B cell (primary cell): ENCODE measurements around a stretch of chr2.

DNA sequence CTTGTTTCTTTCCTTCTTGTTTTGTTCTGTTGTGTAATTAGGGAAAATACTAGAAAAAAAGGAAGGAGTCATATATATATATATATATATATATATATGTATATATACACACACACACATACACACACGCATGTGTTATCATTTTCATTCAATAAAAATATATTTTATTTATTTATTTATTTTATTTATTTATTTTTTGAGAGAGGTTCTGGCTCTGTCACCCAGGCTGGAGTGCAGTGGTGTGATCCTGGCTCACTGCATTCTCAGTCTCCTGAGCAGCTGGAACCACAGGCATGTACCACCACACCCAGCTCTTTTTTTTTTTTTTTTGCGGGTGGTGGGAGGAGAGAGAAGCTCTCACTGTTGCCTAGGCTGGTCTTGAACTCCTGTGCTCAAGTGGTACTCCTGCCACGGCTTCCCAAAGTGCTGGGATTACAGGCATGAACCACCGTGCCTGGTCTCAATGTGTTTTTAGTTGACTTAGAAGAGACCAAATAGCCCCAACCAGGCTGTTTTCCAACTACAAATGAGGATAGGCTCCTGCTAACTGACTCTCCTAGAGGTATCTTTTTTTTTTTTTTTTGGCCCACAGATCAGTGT, 80.6 kb downstream of the PDCL3 start:
- PRO-cap, result no peak
- CAGE, long polyA plus RNA, result no peak

GRCh38 chr2:100674580-100674976, 111.8 kb downstream of the PDCL3 start:
- PRO-cap, result no peak
- CAGE, long polyA plus RNA, result no peak

DNA sequence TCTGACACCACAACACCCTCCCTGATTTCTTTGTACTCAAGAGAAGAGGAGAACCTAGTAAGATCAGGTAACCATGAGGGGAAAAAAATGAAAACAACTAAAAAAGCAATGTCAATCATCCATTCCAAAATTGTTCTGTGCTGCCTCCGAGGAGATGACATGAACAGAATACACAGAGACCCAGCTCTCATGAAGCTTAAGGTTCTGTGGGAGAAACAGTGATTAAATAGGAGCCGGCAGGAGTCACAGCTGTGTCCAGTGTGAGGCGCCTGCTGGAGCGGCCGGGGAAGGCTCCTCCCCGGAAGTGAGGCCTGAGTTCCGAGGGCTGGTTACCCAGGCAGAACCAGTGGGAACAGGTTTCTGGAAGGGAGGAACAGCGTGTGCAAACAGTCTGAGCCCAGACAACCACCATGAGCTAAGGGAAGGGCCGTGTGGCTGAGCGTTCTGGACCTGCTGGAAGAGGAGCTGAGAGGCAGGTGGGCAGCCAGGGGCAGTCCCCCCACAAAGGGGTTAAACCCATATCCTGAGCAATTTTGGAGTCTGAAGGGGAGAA, 26.0 kb upstream of the NPAS2 start:
- PRO-cap, result no peak
- CAGE, long polyA plus RNA, result no peak

- PRO-cap, result no peak
- CAGE, long polyA plus RNA, result no peak
Measured at GRCh38 chr2:100818440-100818921, 1.5 kb upstream of the NPAS2 start.

GRCh38 chr2:100887900-100888685, 68.2 kb downstream of the NPAS2 start:
- PRO-cap, result no peak
- CAGE, long polyA plus RNA, result no peak

- PRO-cap, result no peak
- CAGE, long polyA plus RNA, result no peak
Measured at GRCh38 chr2:100893791-100894239, 73.9 kb downstream of the NPAS2 start.

DNA sequence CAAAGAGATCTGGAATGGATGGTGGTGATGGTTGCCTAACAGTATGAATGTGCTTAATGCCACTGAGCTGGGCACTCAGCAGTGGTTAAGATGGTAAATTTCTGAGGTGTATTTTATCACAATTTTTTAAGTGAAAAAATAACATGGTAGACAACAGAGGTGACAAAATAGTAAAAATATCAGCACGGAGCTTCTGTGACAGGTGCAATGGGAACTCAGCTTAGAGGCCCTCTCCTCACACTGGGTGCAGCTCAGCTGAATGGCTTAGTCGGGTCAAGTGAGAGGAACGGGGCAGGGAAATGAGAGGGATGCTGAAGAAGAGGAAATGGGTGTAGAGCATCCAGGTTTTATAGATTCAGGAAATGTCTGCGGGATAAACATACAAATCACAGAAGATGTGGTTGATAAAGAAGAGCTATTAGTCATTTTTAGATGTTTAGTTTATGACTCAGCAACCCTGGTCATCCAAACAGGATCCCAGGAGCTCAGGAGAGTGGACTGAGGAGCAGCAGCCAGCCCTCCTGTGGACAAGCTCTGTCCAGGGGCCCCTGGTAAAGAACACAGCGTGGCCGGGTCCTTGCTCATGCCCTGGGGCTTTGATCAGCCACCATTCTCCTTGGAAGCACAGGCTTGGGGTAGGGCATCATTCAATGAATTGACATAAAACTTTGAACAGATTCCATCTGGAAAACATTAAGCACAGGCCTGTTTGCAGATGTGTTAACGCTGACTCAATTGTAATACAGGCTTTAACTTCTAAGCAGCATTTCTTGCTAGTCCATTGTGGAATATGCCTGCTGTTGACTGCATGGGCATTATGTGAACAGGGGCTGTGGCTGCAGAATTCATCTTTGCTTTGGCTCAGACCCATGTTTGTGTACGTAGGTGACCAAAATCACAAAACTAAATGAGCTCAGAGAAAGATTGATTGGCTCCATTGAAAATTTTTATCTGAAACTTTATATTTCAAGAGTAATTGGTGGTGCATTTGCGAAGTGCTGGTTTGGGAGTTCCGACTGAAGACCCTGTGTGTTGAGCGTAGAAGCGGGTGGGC, 83.0 kb downstream of the NPAS2 start:
- PRO-cap, result no peak
- CAGE, long polyA plus RNA, result no peak

DNA sequence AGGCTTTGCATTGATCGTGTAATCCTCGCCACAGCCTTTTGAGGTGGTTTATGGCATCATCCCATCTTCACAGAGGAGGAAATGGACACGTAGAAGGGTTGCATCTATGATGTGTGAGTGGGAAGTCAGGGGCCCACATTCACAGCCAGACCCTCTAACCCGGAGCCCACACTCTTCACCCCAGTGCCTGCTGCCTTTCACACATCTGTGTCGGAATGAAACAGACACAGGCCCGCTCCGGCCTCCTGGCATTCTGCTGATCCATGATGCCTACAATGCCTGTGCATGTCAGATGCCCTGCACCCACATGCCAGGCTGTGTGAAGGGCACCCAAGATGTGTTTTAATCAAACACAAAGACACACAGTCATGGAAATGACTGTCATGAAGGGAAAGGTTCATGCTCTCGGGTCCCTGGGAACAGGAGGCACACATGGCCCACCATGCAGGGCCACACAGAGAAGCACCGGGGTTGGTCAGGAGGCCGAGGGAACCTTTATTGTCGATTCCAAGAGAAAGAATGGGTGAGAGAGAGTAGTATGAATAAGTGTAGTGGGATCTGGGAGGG, 48.4 kb upstream of the RPL31 start:
- PRO-cap, result no peak
- CAGE, long polyA plus RNA, result no peak

DNA sequence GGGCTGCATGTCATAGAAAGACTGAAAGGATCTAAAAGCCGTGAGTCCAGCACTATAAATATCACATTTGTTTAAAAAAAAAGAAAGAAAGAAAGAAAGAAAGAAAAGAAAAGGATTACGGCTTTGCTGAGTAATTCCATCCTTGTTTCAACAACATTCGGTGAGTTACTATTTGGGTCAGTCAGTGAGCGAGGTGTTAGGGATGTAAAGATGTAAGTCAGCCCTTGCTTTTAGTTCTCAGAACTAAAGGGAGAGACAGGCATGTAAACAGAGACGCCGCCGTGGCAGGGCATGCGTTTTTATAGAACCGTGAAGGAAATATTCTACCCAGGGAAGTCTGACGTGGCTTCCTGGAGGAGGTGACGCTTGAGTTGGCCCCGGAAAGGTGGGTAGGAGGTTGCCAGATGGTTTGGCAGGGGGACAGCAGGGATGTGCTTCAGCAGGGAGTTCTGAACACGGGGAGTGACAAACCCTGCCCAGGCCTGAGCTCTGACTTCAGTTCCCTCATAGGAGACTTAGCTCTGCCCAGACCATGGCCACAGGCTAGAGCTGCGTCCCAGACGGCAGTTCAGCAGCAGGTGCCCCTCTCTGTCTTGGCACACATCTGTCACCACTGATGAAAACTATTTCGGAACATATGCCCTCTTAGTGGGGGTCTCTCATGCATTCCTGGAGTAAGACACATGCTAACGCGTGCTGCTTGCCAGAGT, 23.5 kb upstream of the RPL31 start:
- PRO-cap, result no peak
- CAGE, long polyA plus RNA, result no peak

DNA sequence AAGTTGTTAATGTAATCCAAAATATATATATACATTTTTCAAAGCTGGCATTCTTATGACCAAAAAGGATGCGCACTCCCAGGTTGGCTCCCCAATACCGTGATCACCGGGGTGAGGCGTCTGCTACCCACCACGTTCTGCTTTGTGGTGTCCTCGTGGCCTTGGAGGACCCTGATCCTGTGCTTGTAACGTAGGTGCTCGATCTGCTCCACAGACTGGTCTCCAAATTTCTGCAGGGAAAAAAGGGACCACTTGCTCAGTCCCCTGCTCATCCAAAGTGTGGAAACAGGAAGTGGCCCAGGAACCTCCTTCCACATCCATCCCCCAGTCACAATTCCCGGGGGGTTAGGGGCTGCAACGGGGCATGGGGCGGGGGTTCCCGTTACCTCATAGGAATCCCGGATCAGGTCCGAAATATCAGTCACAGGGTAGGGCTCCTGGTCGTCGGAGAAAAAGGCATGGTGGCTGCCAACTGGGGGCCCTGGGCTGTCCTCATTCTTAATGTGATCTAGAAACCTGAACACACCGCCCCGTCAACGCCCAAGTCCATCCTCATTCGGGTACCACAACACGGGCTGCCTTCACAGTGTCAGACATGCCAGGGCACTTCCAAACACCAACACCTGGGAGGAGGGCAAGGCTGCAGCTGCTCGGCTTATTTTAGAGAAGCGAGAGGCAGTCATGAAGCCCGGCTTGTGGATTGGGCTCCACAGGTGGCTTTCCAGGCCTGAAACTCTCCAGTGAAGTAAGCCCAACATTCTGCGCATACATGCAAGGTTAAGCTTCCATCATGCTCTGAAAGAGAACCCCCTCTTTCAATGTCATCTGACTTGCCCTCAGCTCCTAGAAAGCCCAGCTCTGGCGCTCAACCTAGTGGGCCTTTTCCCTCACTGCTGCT, 26.1 kb downstream of the RPL31 start:
- PRO-cap, result no peak
- CAGE, long polyA plus RNA, result no peak

DNA sequence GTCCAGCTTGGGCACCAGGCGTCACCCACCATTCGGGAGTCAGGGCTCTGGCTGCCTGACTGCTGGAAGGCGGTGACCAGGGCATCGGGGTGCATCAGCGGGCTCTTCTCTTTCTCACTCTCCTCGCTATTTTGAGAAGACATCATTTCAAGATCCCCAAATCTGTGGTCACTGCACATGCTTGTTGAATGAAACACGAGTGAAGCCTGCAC, 35.3 kb downstream of the RPL31 start:
- PRO-cap, result no peak
- CAGE, long polyA plus RNA, result no peak

- PRO-cap, result no peak
- CAGE, long polyA plus RNA, result no peak
Measured at GRCh38 chr2:101064844-101065892, 63.1 kb downstream of the RPL31 start.

GRCh38 chr2:101121172-101121501, 30.0 kb downstream of the TBC1D8 start:
- PRO-cap, result no peak
- CAGE, long polyA plus RNA, result no peak

DNA sequence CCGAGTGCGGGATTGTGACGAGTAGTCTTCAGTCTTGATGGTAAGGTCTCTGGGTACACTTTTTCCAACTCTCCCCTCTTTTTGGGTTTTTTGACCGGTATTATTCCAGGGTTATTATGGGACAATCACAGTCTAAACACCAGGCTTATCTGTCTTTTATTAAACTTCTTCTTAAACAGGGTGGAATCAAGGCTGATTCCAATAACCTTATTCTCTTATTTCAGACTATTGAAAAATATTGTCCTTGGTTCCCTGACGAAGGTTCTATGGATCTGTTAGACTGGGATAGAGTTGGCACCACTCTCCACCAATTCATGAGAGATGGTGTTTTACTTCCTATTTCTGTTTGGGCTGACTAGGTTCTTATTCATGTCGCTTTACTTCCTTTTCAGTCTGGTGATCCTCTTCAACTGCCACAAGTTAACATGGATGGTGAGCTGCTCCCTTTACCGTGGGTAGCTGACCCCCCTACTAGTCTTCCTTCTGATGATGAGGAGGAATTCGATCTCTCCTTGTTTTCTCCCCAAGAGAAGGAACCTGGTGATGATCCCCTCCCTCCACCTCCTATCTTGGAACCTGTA, 13.8 kb upstream of the CNOT11 start:
- PRO-cap, result no peak
- CAGE, long polyA plus RNA, result no peak

DNA sequence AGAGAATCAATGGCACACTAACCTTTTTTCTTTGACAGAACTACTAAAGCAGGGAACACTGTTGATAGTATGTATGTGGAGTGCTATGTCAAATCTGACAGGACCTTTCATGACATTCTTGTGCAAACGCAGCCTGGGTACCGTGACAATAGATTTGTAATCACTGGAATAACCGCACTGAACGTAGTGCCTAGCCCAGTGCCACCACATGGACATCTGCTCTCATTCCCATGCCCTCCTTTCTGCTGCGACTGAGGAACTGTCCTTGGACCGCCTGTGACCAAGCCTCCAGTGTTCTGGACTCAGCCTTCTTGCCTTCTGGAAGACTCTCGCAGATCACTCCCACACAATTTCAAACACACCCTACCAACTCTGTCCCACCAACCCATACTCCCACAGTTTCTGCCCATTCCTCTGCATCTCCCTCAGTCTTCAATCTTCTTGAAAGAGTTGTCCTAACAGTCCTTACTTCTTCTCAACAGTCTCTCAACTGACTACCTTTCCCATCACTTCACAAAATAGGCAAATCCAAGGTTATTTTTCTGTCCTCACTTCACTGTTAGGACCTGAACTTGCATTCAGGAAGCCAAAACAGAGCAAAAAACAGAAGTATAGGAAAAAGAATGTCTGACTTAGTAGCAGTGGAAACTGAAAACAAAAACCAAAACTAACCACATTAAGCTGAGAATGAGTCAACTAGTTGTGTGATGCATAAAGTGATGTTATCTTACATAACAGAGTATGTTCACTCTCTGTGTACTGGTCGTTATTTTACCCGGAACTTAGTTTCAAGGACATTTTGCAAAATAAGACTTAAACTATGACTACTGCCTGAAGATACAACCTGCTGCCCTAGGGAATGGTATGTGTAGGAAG, 2.0 kb downstream of the RNF149 start:
- PRO-cap, result bidirectional peak, plus-strand start at position 816 of the sequence, minus-strand start at position 605 of the sequence
- CAGE, long polyA plus RNA, result no peak

DNA sequence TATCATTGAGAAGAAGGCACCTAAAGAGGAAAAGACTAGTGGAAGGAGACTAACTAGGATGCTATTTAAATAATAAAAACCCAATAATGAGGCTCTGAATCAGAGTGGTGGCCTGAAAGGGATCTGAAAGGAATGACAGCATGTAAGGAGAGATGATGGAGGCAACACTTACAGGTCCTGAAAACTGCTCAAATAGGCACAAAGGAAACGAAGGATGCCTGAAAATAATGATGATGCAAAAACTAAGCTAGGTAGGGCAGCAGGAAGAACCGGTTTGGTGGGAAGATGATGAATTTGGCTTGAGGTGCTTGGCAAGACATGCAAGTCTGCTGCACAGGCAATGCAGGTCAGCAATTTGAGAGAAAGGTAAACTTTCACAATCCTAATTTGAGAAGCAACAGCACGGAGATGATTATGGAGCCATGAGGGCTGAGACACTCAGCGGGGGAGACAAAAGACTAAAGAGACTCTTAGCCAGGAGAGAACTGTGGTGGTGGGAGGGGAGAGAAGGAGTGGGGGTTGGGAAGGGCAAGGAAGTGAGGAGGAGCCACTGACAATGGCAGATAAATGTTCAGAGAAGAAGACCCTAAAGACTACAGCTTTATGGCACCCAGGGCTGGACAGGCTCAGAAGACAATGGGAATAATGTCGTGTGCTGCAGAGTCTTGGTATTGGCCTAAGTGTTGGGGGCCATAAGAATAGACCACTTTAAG, 19.3 kb upstream of the RNF149 start:
- PRO-cap, result no peak
- CAGE, long polyA plus RNA, result no peak

DNA sequence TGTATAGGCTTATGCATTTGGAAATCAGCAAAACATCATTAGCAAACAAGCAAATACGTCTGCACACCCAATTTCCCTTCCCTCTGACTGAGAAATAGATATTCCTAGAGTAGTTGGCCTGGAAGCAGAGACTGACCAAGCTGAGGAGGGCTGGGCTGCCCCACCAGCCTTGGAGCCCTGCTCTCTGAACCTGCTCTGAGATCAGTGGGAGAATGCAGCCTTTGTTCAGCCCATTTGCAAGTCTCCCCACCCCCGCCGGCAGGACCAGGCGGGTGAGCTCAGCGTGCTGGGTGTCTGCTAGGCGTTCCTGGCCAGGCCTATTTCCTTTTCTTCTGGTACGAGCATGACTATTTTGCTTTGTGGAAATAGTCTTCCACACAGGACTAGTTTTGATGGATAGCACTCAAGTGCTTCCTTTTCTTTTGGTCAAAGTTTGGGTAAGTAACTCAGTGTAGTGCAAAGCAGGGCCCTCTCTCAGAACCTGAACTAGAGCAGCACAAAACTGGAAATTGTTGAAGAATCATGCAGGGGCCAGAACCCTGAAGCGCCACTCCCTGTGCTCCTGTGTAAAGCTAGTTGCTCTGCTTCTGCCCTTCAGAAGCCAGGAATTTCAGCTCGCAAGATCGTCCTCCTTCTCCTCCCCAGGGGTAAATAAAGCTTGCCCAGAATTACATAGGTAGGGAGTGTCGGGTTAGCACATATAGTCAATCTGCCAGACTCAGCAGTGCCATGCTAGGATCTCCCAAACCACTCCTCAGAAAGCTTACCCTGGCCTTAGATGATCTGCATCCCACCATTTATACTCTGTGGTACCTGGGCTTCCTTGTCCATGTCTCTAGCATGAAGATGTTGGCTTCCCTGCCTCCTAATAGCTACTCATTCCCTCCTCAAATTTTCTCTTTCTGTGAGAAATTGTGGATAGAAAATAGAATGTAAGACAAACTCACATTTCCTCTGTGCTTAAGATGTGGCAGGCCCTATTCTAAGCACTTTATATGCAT, 22.1 kb upstream of the RNF149 start:
- PRO-cap, result no peak
- CAGE, long polyA plus RNA, result no peak

DNA sequence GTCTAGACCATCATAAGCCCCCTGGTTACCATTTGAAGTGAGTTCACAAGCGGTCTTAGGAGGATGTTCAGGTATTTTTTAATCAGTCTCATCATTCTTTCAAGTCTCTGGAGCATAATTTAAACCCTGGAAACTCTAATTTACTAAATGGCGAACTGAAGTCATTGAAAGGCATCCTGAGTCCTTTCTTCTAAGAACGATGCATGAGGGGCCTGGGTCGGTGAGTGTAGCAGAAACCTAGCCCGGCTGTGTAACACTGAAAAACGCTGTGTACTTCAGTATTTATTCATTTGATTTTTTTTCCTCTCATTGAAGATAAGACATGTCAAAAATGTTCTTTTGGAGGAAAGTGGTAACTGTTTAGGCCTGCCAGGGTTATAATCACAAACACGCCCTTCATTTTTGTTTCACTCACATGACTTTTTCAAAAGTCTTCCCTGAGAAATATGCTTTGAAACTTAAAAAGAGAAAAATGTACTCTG, 1.8 kb downstream of the RFX8 start:
- PRO-cap, result no peak
- CAGE, long polyA plus RNA, result no peak

GRCh38 chr2:101625410-101625951, 72.0 kb upstream of the MAP4K4 start:
- PRO-cap, result no peak
- CAGE, long polyA plus RNA, result no peak

- PRO-cap, result no peak
- CAGE, long polyA plus RNA, result no peak
Measured at GRCh38 chr2:101698374-101698828, 894 bp downstream of the MAP4K4 start.